Epithelial cell of esophagus (primary cell): ENCODE measurements around a stretch of chr4.

- RRBS, result no CpG with 5 or more reads among the region's 4 CpGs
Observed at GRCh38 chr4:174526480-174526915, 4.2 kb upstream of the HPGD start.

- RRBS, result no CpG with 5 or more reads among the region's 7 CpGs
Observed at GRCh38 chr4:174928023-174928675, 10.0 kb downstream of the ADAM29 start.

DNA sequence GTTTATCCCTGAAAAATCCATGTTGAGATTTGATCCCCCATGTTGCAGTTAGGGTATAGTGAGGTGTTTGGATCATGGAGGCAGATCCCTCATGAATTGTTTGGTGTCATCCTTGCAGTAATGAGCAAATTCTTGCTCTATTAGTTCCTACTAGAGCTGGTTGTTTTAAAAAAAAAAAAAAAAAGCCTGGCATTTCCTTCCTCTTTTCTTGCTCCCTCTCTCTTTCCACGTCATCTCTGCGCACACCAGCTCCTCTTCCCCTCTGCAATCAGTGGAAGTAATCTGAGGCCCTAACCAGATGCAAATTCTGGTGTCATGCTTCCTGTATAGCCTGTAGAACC, 24.4 kb downstream of the WDR17 start:
- RRBS, result no CpG with 5 or more reads among the region's 2 CpGs

- RRBS, result no CpG with 5 or more reads among the region's 6 CpGs
Observed at GRCh38 chr4:178378505-178378885, 936.3 kb upstream of the AGA start.

DNA sequence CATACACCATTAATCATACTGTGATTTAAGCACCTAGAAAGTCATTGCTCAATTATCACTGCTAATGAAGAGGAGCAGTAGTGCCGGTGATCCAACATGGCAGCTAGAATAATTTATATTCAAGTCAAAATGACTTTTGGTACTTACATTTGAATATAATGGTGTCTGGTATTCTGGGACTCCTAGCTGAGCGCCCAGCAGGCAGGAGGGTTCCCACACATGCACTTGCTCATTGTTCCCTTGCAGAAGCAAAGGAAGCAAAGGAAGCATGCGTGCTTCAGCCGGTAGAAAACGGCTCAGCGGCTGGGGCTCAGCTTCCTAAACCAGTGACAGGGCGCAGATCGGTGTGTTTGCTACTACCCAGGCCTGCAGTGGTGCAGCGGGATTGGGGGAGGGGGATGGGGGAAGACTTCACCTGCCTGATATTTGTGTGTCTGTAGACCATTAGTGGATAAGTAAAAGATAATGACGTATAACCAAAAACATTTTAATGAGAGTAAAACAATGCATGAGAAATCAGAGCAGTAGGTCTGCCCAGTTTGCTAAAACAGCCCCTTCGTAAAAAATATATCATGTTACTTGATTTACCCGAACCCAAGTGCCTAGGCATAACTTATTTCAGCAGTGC, 978.3 kb upstream of the TENM3 start:
- RRBS, result no CpG with 5 or more reads among the region's 12 CpGs

- RRBS, result no CpG with 5 or more reads among the region's 8 CpGs
Observed at GRCh38 chr4:181549118-181549590, 694.0 kb upstream of the TENM3 start.

GRCh38 chr4:182534099-182534505, 290.9 kb downstream of the TENM3 start:
- RRBS, result no CpG with 5 or more reads among the region's 2 CpGs

DNA sequence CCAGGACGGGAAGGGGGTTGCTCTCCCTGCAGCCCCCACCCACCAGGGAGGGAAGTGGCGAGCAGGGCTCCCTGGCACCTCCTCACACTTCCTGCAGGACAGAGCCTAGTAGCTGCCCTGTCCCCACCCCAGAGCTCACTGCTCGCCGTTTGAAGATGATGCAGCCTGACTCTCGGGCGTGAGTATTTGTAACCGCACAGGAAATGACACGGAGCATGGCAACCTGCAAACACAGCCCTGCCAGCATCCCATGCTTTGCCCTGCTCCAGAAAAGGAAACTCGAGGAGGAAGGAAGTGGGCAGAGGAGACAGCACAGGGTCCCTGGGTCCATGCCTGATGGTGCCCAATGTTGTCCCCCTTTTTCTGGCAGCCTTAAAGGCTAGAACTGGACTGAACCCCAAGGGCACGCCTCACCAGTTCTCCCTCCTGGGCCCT, 108.0 kb downstream of the DCTD start:
- RRBS, result no CpG with 5 or more reads among the region's 10 CpGs

- RRBS, result no CpG with 5 or more reads among the region's 2 CpGs
Observed at GRCh38 chr4:183080984-183081353, 18.1 kb upstream of the WWC2 start.

DNA sequence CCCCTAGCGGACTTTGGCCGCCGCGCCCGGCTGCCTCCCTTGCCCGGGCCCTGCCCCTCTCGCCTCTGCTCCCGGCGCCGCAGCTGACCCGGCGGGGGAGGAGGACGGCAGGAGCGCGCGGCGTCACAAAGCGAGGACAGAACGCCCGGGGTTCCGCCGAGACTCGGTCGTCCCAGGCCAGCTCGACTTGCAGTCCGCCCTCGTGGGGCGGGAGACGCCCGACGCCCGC, 277 bp upstream of the CDKN2AIP start:
- RRBS, result 3% methylated on average over 24 of the region's 32 CpGs

GRCh38 chr4:183639368-183639846, 19.6 kb downstream of the RWDD4 start:
- RRBS, result no CpG with 5 or more reads among the region's 2 CpGs

DNA sequence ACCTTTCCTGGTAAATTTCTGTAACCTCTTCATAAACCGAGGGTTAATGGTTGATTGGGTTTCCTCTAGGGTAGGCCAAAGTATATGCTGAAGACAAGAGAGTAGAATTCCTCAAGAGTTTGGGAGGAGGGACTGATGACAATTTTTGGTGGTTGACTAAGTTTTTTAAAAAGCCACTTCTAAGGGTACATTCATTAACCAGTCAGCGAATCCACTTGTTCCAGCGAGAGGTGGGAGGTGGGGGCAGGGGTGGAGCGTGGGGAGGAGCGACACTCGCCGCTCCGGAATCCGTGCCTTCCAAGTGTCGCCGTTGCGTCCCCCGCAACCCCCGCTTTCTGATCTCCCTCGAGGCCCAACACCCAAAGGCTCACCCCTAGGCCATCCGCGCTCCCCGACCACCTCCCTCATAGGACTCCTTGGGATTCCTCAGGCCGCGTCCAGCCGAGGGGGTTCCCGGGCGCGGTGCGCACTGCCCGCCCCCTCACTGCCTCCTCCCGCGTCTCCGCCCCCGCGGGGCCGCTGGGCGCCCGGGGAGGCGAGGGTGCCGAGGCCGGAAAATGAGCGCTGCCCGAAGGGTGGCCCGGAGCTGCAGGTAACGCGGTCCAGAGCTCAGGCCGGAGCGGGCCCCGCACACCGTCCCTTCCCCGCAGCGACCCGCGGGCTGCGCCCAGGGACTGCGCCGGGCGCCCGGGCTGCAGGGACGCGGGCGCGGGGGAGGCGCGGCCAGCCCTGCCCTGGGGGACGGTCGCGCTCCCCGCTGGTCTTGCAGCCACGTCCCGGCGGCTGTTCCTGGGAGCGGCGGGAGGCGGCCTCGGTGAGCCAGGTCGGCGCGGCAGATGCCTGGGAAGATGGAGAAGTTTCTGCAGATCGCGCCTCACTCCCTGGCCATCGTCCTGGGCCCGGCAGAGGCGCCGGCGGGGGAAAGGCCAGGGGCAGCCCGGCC, 108.0 kb upstream of the STOX2 start:
- RRBS, result 1% methylated on average over 36 of the region's 83 CpGs

DNA sequence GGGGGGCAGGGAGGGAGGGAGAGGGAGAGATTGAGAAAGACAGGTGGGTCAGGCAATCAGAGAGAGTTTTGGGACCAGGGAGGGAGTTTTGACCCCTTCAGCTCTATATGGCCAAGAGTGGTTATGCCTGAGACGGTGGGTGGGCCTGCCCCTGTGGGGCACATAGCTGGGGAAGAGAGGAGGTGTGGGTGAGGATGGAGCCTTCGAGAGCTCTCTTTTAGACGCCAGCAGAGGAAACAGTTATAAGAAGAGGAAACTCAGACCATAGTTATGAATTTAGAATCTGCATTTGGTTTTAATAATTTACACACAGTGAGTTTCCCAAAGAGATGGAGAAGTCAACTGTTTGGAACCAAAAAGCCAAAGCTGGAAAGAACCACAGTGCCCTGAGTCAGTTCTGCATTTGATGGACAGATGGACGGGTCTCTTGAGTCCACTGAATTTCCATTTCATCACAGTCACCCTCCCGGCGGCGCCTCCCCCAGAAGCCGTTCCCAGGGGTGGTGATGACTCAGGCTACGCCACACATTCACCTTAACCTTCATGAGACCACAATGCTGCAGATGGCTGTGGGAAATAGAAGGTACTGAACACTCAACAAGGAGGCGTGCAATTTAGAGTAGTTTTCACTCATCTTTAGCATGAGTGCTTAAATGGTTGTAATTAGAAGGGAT, 61.1 kb downstream of the STOX2 start:
- RRBS, result no CpG with 5 or more reads among the region's 10 CpGs

DNA sequence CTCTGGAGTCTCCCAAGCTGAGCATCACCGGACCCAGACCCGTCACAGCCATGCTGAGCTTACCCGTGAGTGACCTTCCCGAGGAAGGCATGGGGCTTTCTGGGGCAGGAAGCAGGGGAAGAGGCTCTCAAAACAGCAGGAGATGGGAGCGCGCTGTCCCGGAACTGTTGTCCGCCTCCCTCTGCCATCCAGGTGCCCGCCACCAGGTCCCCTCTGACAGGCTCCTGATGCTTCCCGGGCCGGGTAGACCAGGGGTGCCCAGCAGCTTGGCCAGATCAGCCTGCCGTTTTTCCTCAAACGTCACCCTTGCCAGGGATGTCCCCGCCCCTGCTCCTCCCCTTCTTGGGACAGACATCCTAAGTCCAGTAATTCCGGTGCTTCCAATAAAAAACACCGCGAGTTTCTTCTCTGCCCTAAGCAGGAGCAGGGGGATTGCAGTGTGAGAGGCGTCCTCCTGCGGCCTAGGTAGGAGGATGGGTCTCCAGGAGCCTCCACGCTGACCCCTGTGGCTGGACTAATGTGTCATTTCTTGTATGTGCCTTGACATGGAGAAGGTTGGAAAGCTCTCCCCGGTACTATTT, 66.4 kb upstream of the ENPP6 start:
- RRBS, result 95% methylated on average over 3 of the region's 21 CpGs

GRCh38 chr4:184287507-184288379, 70.1 kb upstream of the ENPP6 start:
- RRBS, result no CpG with 5 or more reads among the region's 10 CpGs

DNA sequence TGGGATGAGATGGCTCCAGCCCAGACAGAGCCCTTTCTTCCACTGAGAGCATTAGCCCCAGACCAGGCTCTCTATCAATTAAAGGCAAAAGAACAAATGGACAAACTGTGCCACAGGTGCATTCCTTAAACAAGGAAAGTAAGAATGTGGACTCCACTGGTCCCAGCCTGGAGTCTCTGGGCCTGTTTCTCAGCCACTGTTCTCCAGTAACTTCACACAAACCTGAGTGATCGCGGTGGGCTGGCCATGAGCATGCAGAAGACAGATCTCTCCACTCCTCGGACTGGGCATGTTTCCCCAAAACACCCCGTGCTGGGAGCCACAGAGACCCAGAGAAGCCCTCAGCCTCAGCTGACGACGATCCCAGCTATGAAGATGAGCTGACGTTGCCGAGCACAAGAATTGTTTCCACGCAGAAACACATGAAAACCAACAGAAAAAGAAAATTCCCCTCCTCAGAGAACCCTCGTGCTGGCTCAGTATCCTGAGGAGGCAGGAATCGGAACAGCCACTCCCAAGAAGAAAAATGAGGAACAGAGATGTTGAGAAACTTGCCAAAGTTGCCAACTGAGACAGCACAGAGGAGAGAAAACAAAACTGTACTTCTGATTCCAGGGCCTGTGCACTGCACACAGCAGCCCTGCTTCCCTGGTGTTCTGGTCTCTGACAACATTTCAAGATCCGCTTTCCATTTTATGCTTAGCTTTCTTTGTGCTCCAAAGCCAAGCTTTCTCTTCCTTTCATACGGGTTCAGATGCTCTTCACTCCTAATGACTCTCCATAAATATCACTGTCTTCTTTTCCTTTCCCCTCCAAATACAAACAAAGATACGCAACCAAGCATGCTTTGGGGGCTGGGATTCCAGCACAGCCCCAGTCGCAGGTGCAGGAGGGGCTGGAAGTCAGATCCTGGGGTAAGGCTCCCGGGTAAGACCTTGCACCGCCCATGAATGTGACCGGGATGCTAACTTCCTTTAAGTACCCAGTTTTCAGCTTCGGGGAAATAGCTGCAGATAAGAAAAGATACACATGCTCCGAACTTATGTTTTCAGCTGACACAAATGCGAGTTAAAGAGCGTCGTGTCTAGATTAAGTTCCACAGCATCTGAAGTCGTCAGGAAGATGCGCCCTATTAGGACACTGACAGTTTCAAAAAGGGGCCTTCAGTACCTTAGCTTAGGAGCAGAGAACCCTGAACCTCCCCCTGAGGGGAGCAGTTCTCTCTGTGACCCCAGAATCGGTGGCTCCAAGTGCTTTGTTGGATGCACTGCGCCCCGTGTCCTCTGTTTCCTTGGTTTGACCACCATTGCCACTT, 81.3 kb downstream of the IRF2 start:
- RRBS, result no CpG with 5 or more reads among the region's 28 CpGs

GRCh38 chr4:184395402-184396195, 78.8 kb downstream of the IRF2 start:
- RRBS, result no CpG with 5 or more reads among the region's 11 CpGs

GRCh38 chr4:184457552-184457913, 16.8 kb downstream of the IRF2 start:
- RRBS, result no CpG with 5 or more reads among the region's 7 CpGs

- RRBS, result no CpG with 5 or more reads among the region's 7 CpGs
Observed at GRCh38 chr4:184457933-184458748, 16.2 kb downstream of the IRF2 start.